Karpas-422 (cell line): ENCODE data around the genes MKRN2OS and CAND2.

DNA sequence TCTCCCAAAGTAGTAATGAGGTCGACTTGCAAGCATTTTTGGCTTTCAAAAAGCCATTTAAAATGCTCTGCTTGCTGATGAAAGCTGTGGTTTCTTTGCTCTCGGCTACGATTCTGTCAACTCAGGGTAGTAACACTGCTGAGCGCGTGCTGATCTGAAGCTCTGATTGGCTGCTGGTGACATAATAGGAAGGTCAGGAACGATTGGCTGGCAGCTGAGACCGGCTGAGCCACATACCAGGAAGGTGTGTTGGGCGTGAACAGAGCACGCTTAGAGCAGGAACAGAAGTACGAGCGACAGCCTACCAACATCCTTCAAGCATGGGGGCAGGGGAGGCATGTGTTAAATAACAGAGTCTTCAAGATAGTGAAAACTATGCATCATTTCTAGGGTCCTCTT, 76.2 kb downstream of the TAMM41 start:
- PRO-cap, result bidirectional peak, plus-strand start at position 249 of the sequence, minus-strand start at position 115 of the sequence
- RAMPAGE, long total RNA, result no peak

DNA sequence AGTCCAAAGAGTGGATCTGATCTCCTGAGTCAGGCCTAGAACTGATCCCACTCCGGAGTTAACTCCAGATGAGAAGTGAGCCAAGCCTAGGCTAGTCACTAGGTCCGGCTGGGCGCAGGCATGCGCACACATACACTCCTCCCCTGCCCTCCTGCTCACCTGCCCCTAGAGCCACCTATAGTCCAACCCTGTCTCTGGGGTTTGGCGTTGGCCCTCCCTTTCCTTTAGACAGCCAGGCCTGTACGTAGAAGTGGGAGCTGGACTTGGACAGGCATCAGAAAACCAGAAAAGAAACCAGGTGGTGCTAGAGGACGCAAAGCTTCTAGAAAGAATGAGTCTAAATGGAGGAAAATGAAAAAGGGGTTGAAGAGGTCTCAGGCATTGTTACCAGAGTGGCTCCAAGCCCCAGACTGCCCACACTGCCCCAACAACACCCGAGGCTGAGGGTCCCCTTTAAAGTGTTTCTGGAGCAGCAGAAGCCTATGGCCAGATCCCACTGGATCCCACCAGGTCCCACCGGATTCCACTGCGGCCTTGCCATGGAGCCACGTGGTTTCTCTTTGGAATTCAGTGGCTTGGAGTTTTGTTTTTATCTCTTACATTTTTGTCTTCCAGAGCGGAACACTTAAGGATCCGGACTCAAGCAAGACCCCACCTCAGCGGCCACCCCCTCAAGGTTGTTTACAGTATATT, 24.1 kb upstream of the TIMP4 start:
- PRO-cap, result no peak
- RAMPAGE, long total RNA, result no peak

GRCh38 chr3:12316357-12316659, 27.4 kb downstream of the PPARG start:
- PRO-cap, result no peak
- RAMPAGE, long total RNA, result no peak

DNA sequence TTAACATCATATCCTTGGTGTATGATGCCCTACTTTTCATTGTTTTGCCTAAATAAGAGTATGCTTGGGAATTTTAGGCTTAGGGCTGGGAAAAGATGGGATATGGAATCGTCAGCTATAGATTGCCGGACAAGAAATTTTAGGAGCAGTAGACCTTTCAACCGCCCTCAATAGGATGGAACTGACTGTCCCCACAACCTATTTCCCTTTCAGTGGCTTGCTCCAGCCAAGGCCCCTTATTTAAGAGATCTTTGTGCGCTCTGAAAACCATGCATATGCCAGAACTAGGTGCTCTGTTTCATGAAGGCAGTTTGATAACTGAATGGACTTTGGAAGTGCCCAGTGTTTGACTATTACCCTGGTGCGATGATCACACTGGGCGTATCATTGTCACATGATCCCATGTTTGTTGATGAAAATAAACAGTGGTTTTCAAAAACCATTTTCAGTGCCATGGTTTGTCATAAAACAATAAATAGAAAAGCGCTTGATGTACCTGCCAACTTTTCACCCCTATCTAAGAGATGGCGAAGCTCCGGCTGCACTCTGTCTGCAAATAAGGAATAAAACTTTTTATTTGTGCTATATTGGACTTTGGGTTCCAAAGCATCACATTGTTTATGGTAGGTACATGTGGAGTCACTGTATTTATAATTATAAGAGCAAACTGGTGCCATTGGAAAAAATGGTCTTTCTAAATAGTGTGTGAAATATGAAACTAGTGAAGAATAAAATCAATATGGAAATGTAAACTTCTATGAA, 74.1 kb upstream of the TSEN2 start:
- PRO-cap, result no peak
- RAMPAGE, long total RNA, result no peak

DNA sequence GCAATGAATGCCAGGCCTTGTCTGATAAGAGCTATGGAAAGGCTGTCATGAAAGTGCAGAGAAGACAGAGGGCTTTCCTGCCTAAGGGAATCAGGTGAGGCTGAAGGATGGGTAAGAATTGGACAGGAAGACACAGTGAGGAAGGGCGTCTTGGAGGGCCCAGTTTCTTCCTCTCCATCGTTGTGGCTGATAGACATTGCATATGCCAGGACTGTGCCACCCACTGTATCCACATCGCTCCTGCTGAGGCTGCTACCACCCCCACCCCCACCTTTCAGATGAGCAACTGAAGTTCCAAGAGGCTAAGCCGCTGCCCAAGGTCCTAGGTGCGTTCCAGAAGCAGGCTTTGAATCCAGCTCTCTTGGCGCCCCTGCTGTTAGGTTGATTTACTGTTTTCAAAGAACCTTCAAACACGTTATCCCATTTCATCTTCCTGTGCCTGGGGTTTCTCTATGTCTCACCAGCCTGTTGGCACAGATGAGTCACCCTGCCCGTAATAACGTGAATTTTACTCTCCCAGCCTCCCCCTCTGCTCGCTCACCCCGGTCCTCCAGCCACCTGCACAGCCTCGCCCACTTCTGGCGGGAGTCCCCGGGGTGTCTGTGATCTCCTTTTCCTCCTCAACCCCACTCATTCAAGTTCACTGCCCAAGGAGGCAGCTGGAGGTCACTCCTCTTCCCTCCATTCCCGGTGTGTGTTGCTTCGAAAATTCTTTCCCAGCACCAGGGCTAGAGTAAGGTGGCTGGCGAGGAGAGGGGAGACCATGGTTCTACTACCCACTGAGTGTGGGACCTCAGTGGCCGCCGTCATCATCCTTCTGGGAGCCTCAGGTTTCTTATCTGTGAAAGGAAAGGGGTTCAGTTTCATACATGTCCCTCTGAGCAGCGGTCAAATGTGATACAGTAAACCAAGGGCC, 13.0 kb upstream of the TSEN2 start:
- PRO-cap, result no peak
- RAMPAGE, long total RNA, result no peak

GRCh38 chr3:12544988-12546096, at the start of gene MKRN2OS:
MKRN2OS (minus strand) TSS chr3:12545499.
- PRO-cap, result no peak
- RAMPAGE, long total RNA, result no peak

- PRO-cap, result no peak
- RAMPAGE, long total RNA, result no peak
These were observed 418 bp upstream of the RAF1 start for GRCh38 chr3:12664409-12664660.

DNA sequence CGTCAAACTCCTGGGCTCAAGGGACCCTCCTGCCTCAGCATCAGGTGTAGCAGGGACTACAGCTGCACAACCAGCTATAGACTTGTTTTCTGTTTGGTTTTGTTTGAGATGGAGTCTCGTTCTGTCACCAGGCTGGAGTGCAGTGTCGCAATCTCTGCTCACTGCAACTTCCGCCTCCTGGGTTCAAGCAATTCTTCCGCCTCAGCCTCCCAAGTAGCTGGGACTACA, 12.3 kb upstream of the RAF1 start:
- PRO-cap, result no peak
- RAMPAGE, long total RNA, result no peak

GRCh38 chr3:12681742-12682237, 17.9 kb upstream of the RAF1 start:
- PRO-cap, result no peak
- RAMPAGE, long total RNA, result no peak

GRCh38 chr3:12796355-12796894, at the start of gene CAND2:
CAND2 (plus strand) TSS chr3:12796680.
- PRO-cap, result unidirectional peak, plus-strand start at chr3:12796680; unidirectional peak, minus-strand start at chr3:12796755
- RAMPAGE, long total RNA, result no peak

DNA sequence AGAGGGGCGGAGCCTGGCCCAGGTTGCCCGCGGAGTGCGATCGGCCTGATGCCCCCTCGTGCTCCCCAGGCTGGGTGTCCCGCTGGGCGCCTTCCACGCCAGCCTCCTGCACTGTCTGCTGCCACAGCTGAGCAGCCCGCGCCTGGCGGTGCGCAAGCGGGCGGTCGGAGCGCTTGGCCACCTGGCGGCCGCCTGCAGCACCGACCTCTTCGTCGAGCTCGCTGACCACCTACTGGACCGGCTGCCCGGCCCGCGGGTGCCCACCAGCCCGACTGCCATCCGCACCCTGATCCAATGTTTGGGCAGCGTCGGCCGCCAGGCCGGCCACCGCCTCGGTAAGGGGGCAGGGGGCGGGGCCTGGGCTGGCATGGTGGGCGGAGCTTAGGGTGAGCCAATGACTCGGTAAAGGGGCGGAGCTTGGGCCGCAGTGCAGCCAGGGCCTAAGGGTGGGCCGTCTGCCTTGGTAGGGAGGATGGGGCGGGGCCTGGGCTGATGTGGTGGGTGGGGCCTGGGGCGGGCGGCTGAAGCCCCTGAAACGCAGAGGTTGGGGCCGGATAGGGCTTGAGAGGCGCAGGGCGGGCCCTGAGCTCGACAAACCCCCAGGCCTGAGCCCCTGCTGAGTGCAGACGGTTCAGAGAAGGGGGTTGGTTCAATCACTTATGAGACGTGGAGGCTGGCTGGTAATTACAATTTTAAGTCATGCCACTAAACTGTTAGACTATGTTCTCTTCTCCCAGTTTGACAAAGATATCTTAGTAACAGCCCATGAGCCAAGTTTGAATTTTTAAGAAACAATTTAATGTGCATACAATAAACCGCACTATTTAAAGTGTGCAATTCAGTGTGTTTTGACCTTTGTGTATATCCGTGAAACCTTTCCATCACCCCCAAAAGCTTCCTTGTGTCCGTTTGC, 13.8 kb downstream of the CAND2 start:
- PRO-cap, result bidirectional peak, plus-strand start at position 534 of the sequence, minus-strand start at position 300 of the sequence
- RAMPAGE, long total RNA, result no peak

GRCh38 chr3:12840520-12841417, 596 bp downstream of the RPL32 start:
- PRO-cap, result no peak
- RAMPAGE, long total RNA, result no peak

DNA sequence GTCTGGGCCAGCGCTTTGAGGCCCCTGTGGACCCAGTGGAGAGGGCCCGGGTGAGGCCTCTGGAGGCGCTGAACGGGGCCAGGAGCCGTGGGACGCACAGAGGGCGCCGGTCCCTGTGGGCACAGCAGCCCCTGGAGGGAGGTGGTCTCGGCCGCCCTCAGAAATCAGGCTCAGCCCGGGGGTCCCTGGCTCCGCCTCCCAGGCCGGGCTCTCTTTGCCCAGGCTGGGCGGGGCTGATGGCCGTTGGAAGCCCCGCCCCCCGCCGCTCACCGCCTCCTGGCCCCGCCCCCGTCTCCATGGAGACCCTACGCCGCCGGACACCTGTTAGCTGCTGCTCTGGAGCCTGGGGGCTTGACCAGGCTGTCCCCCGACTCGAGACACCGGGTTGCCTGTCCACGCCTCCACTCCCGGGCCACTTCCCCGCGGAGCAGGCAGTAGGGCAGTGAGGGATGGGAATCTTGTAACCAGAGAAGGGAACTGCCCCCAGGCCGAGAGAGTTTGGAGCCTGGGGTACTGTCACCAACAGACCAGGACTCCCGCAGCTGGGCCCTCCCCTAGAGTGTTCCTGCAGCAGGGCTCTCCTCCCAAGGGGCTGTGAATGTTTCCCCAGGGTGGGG, 27.7 kb upstream of the RPL32 start:
- PRO-cap, result no peak
- RAMPAGE, long total RNA, result no peak

- PRO-cap, result no peak
- RAMPAGE, long total RNA, result no peak
These were observed 83.2 kb upstream of the RPL32 start for GRCh38 chr3:12924555-12924924.

DNA sequence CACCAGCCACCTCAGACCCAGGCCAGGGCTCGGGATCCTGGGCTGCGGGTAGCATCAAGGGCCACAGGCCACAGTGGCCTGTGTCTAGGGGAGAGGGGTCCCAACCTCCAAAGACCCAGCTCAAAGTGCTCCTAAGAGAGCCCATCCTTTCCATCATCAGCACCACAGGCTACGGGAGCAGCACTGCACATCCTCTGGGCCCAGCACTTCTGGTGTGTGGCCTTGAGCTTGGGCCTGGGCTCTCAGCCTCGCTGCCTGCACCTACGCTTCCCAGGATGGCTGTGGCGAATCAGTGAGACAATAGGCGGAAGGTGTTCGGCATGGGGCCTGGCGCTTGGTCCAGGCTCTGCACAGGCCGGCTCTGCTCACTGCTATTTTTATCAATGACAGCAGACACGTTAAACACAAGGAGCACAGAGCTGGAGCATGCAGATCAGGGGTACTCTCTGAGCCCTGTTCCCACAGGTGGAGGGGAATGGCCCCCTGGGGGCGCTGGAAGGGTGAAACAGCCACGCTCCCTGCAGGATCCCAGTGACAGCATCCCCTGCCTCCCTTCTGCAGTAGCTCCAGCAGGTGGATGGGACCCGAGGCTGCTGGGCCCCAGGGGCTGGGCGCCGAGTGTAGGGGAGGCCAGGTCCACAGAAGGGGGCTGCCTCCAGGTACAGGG, 89.9 kb upstream of the RPL32 start:
- PRO-cap, result no peak
- RAMPAGE, long total RNA, result no peak

DNA sequence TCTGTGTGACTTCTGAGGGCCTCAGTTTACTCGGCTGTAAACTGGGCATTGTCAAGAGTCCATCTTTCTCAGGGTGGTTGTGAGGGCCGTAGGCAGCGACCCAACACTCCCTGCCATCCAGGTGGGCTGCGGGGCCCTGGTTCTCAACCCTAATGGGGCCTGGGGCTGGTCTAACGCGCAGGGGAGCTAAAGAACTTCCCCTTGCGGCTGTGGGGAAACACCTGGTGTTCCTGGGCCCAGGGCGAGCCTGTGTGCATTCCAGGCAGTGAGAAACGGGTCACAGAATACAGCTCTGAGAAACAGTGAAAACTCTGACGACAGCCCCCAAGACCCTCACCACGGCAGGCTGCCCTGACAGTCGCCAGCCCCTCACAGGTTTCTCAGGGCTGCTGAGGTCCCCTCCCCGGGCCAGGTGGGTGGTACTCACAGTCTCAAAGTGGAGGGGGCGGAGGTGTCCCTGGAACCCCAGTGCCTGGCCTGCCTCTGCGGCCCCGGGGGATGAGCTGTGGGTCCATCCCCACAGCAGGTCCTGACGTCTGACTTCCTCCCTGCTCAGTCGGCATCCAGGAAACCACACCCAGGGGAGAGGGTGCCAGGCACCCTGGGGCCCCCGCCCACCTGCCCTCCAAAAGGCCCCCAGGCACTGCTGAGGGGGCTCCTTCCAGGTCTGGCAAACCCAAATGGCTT, 57.9 kb downstream of the IQSEC1 start:
- PRO-cap, result no peak
- RAMPAGE, long total RNA, result no peak

DNA sequence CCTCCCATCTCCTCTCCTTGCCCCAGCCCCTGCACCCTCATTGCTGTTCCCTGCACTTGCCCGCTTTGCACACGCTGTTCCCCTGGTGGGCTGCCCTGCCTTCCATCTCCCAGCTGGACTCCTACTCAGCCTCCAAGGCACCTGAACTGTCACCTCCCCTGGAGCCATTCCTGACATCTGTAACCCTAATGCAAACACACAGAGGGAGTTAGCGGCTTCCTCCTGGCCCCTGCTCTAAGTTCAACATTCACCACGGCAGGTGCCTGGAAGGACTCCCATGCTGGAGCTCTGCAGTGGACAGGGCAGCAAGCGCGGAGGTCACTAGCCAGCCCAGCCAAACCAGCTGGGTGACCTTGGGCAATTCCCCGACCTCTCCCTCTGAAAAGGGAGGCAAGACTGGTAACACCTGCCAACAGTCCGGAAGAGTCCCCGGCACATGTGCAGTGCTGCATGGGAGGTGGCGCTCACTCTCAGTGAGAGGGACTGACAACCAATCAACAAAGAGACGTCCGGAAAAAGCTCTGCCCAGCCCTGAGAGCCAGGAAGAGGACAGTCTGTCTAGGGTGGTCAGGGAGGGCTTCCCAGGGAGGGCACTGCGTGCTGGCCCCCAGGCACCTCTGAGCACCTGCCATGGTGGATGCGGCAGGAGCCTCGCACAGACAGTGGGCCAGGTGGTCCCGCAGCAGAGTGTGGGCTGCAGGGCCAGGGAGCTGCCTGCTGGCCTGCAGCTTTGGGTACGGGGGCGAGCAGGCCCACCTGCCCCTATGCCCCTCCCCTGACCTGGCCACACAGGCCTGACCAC, 39.0 kb upstream of the IQSEC1 start:
- PRO-cap, result no peak
- RAMPAGE, long total RNA, result no peak

DNA sequence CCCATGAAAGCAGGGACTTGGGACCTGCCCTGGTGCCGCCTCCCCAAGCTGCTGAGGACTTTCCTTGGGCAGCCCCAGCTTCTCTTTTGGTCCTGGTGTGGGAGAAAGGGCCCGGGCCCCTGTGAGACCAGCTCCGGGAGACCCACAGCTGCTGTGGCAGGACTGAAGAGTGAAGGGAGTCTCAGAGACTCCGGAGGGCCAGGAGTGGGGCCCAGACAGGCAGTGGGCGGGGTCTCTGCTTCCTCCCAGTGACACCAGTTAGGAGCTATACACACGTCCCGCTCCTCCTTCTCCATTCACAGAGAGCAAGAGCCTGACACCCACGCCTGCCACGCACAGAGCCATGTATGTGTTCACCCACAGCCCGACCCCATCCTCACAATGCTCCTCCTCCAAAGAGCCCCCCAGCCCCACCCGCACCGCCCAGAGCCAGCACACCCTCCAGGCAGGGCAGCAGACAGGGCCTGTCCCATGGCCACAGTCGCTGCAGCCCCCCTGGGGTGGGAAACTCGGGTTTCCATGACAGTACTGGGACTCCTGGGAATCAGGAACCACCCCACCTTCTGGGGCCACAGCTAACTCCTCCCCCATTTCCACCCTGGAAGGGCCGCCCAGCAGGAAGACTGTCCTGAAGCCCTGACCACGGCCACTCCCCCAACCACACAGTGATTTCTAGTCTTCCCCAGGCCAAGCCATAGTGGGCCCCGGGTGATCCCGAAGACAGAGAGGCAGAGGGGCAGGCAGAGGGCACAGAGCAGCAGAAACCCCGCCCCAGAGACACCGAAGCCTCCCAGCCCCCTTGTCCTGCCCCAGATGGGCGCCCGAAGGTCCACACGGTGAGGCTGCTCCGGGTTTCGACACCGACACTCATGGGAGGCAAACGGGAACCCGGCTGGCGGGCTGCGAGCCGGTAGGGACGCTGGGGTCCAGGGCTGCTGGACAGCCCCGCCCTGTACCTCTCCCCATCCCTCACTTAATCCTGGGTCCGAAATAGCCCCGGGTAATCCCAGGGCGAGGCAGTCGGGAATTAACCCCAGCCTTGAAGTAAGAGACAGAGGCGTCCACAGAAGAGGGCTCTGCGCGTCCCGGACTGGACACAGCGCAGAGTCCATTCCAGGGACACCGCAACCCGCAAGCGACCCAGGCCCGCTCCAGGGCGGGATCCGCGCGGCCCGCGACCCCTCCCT, 138.6 kb downstream of the NUP210 start:
- PRO-cap, result no peak
- RAMPAGE, long total RNA, result no peak

GRCh38 chr3:13301323-13301827, 118.7 kb downstream of the NUP210 start:
- PRO-cap, result unidirectional peak, plus-strand start at chr3:13301607
- RAMPAGE, long total RNA, result no peak

DNA sequence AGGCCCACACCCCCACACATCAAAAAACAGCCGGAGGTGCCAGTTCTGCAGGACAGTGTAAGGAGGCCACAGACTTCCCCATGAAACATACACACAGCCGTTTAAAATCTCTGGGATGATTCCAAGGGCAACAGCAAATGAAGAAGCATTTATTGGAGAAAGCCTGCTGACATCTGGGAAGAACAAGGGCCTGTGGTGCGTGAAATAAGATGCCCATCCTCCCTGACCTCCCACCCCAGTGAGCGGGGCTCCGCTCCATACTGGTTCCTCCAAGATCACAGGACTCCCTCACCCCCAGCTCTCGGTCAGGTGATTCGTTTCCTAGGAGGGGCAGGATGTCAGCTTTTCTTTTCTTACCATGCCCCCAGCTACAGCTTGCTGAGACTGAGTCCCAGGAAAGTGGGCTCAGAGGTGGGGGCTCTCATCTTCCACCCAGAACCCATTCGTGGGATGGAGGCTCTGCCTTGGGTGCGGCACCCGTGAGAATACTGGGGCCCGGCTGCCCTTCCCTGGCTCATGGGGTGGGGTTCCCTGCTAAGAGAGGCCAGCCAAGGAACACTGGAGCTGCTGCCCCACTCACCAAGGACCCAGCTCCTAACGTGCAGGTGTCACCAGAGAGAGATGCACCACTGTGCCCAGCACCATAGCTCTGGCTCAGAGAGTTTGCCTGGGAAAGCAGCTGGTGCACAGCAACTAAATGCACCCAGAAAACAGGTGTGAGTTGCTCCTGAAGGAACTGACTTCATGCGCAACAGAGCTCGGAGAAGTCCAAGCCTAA, 71.0 kb downstream of the NUP210 start:
- PRO-cap, result no peak
- RAMPAGE, long total RNA, result no peak